SK-N-SH (cell line): ENCODE measurements around a stretch of chr6.

- RRBS, result no CpG with 5 or more reads among the region's 4 CpGs
CAGE:
- cytosol, long polyA plus RNA, result no peak
- long polyA plus RNA, result no peak
- nucleus, long polyA plus RNA, result no peak
Measured at GRCh38 chr6:215663-215935, 76.7 kb upstream of the DUSP22 start.

DNA sequence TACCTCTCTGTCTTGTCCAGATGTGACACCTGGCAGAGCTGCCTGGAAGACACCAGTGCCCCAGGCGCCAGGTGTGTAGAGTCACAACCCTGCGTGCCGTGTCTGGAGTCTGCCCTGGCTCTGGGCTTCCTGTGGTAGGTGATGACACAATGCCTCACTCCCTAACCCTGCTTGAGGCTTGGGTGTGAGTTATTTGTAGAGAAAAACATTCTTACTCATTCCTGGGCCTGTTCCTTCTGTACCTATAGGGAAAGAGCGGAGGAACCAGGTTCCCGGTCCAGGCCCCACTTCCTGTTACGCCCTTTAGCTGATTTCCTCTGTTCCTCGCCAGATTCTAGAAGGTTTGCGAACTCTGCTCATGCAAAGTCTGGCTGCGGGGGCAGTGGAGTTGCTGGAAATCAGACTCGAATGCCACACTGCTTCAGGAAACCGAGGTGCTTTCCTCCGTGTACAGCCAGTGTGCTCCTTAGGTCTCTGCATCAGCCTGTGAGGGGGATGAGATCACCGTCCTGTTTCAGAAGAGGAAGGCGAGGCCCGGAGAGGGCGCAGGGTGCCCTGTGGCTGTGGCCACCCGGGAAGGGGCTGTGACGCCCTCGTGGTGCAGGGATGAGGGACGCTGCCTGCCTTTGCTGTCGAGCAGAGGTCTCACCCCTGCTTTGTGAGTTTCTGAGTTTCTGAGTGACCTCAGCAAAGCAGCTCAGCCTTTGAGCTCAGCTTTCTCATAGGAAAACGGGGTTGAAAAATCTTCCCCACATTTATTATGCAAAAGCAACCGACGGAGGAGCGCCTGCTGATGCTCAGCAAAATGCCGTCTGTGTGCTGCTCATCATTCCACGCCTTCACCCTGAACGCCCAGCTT, 67.0 kb upstream of the DUSP22 start:
- RRBS, result 8% methylated on average over 2 of the region's 28 CpGs
CAGE:
- cytosol, long polyA plus RNA, result no peak
- long polyA plus RNA, result no peak
- nucleus, long polyA plus RNA, result no peak

- RRBS, result no CpG with 5 or more reads among the region's 2 CpGs
CAGE:
- cytosol, long polyA plus RNA, result no peak
- long polyA plus RNA, result no peak
- nucleus, long polyA plus RNA, result no peak
Measured at GRCh38 chr6:235855-236247, 56.4 kb upstream of the DUSP22 start.

DNA sequence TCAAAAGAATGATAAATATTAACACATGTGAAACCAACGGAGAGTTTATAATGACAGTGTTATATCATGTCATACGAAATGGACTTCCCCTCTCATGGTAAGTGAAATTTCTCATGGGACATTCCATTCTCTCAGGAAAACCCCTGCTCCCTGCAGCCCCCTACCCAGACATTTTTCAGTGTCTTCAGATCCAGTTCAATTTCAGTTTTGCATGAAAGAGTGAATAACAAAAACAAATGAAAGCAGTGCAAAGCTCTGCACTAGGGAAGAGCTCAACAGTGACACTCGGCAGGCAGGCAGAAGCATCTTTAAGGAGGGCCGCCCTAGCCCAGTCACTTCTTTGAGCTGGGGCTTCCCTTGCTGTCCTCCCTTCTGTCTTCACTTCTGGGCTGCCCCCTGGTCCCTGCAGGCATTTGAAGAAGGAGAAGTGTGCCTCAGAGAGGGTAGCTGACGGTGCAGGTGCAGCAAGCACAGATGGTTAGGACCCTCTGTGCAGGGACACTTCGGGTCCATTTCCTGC, 5.6 kb upstream of the DUSP22 start:
- RRBS, result no CpG with 5 or more reads among the region's 6 CpGs
CAGE:
- cytosol, long polyA plus RNA, result no peak
- long polyA plus RNA, result no peak
- nucleus, long polyA plus RNA, result no peak

DNA sequence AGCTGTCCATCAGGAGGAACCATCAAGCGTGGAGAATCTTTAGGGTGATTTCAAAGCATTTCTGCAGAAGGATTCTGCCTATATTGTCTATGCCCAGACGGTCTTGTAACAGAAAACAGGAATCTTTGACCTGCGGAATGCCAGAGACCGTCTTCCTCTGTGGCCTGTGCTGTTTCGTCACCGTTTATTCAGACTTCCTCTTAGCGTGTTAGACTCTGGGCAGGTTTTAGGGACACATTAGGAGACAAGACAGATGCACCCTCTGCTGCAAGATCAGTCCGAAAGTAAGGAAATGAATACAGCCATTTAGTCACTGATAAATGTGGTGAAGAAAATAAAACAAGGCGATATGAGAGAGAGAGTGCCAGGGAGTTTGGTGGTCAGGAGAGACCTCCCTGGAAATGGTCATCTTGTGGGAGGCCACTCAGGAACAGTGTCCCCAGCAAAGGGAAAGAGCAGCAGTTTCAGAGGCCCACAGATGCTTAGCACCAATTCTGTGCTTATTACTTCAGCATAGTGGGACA, 6.4 kb downstream of the DUSP22 start:
- RRBS, result no CpG with 5 or more reads among the region's 9 CpGs
CAGE:
- cytosol, long polyA plus RNA, result no peak
- long polyA plus RNA, result no peak
- nucleus, long polyA plus RNA, result no peak

- RRBS, result no CpG with 5 or more reads among the region's 18 CpGs
CAGE:
- cytosol, long polyA plus RNA, result no peak
- long polyA plus RNA, result no peak
- nucleus, long polyA plus RNA, result no peak
Measured at GRCh38 chr6:403456-404305, 12.1 kb downstream of the IRF4 start.

DNA sequence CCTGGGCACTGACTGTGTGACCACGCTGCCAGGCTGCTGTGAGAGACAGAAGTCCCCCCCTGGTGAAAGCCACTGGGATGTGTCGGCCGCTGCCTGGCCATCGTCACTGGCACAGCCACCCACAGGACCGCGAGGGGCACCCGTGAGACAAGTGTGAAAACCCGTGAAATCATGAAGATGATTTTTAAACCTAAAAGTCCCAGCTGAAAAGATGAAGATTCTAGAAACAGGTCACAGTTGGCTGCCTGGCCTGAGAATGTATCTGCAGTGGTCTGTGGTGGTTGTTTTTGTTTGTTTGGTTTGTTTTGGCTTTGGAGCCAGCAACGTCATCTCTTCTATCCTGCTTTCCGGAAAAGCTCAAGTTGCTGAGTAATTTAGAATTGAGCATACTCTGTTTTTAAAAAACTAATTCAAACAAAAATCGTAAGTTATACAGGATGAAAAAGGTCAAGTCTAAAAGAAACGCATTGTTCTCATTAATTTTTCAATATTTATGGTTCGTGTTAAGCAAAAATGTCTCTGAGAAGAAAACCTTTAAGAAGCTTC, 94.7 kb downstream of the HUS1B start:
- RRBS, result no CpG with 5 or more reads among the region's 13 CpGs
CAGE:
- cytosol, long polyA plus RNA, result no peak
- long polyA plus RNA, result no peak
- nucleus, long polyA plus RNA, result no peak

DNA sequence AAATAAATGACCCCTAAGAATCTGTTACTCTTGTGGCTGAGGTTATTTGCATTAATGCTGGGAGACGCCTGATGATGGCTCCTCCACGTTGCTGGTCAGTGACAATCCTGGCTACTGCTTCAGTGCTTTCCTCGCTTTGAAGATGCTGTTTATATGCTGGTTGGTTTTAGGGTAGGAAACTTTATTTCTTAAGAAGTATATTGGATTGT, 47.3 kb downstream of the HUS1B start:
- RRBS, result no CpG with 5 or more reads among the region's 3 CpGs
CAGE:
- cytosol, long polyA plus RNA, result no peak
- long polyA plus RNA, result no peak
- nucleus, long polyA plus RNA, result no peak

GRCh38 chr6:671869-672475, 15.1 kb upstream of the HUS1B start:
- RRBS, result no CpG with 5 or more reads among the region's 1 CpG
CAGE:
- cytosol, long polyA plus RNA, result no peak
- long polyA plus RNA, result no peak
- nucleus, long polyA plus RNA, result no peak

- RRBS, result no CpG with 5 or more reads among the region's 4 CpGs
CAGE:
- cytosol, long polyA plus RNA, result no peak
- long polyA plus RNA, result no peak
- nucleus, long polyA plus RNA, result no peak
Measured at GRCh38 chr6:814394-814862, 121.5 kb upstream of the EXOC2 start.

DNA sequence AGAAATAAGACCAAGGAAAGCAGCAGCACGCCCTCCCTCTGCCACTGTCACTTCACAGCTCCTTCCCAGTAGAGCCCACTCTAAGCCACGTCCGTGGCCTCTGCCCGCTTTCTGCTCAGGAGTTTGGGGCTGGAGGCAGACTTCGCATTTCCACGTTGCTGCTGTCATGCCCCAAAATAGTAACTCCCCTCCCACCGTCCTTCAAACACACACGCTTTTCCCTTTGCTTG, 264.0 kb upstream of the FOXQ1 start:
- RRBS, result no CpG with 5 or more reads among the region's 8 CpGs
CAGE:
- cytosol, long polyA plus RNA, result no peak
- long polyA plus RNA, result no peak
- nucleus, long polyA plus RNA, result no peak

DNA sequence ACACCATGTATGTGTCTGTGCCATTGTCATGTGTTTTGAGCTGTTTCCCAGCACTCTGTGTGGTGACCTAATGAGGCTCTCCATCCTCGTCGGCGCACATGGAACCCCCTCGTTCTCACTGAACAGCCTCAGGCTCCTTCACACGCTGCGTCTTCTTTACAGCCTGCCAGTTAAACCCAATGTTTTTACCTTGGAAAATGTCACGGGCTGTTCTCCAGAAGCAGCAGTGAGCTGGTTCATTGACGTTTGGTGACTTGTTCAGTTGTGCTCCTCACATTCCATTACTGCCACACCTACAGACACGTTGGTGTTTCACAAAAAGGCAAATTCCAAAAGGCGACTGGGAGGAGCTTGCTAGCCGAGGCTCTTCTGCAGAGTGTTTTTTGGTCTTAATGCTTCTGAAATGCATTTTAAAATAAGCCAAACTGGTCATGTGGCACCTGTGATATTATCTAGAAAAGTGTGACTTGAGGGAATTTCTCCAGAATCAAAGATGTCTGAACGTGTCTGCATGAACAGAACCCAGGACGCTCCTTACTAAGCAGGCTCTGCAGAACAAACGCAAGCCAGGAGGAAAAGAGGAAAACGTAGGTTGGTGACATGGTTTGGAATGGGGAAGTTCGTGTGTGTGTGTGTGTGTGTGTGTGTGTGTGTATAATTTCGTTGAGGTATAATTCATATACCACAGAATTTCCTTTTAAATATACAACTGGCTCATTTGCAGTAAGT, 200.8 kb upstream of the FOXQ1 start:
- RRBS, result no CpG with 5 or more reads among the region's 17 CpGs
CAGE:
- cytosol, long polyA plus RNA, result no peak
- long polyA plus RNA, result no peak
- nucleus, long polyA plus RNA, result no peak

DNA sequence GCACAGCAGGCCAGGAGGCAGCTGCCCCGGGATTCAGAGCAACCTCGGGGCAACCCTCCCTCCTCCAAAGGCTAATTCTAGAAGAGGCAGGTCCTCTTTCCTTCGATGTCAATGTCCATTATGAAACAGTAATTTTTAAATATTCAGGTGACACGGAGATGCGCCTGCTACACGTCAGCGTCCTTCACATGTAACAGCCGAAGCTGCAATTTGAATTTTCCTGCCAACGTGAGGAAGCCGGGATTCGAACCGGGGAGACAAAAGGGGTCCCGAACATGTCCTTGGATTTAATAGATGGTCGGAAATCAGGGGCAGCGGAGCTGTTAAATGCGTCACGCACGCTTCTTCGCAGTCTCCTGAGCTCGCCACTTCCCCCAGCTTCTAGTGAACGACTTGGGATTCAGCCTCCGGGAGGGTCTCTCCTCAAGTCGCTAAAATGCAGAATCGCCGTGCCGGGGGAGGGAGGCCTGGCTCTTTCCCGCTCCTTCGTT, 1.5 kb upstream of the FOXC1 start:
- RRBS, result 97% methylated on average over 5 of the region's 28 CpGs
CAGE:
- cytosol, long polyA plus RNA, result no peak
- long polyA plus RNA, result no peak
- nucleus, long polyA plus RNA, result no peak

DNA sequence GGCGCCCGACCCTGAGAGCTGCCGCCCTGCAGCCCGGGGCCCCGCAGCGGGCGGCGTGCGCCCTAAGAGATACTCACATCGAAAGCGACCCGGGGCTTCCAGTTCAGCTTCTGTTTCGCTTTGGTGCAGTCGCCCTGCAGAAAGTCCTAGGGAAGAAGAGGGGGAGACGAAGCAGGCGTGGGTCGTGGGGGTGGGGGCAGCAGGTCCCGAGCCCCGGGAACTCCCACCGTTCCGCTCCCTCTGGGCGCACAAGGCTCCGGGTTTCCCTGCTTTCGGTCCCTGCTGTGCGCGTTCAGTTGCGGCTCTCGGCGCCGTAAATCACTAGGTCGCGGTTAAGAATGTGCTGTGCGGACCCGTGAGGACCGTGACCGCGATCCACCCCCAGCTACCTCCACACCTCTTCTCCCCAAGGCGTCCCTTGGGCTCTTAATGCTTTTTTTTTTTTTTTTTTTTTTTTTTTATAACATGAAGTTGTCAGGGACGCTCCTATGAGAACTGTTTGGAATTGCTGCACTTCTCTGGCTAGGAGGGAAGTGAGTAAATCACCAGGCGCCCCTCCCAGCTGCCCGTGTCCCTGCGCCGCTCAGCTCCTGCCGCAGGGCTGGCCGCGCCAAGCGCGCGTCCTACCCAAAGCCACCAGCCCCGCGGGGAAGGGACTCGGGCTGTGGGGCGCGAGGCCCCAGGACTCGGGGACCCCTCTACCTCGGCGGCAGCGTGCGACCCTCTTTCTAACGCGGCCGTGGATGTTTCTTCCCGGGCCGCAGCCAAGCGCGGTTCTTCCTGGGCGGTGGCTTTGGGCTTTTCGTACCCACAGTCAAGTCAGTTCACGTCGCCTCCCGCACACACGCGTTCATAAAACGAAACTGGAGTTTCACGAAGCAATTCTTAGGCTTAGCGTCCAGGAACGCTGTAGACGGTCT, 14.9 kb downstream of the FOXC1 start:
- RRBS, result 69% methylated on average over 17 of the region's 78 CpGs
CAGE:
- cytosol, long polyA plus RNA, result no peak
- long polyA plus RNA, result no peak
- nucleus, long polyA plus RNA, result no peak

GRCh38 chr6:1686041-1686776, 76.5 kb downstream of the FOXC1 start:
- RRBS, result no CpG with 5 or more reads among the region's 10 CpGs
CAGE:
- cytosol, long polyA plus RNA, result no peak
- long polyA plus RNA, result no peak
- nucleus, long polyA plus RNA, result no peak

DNA sequence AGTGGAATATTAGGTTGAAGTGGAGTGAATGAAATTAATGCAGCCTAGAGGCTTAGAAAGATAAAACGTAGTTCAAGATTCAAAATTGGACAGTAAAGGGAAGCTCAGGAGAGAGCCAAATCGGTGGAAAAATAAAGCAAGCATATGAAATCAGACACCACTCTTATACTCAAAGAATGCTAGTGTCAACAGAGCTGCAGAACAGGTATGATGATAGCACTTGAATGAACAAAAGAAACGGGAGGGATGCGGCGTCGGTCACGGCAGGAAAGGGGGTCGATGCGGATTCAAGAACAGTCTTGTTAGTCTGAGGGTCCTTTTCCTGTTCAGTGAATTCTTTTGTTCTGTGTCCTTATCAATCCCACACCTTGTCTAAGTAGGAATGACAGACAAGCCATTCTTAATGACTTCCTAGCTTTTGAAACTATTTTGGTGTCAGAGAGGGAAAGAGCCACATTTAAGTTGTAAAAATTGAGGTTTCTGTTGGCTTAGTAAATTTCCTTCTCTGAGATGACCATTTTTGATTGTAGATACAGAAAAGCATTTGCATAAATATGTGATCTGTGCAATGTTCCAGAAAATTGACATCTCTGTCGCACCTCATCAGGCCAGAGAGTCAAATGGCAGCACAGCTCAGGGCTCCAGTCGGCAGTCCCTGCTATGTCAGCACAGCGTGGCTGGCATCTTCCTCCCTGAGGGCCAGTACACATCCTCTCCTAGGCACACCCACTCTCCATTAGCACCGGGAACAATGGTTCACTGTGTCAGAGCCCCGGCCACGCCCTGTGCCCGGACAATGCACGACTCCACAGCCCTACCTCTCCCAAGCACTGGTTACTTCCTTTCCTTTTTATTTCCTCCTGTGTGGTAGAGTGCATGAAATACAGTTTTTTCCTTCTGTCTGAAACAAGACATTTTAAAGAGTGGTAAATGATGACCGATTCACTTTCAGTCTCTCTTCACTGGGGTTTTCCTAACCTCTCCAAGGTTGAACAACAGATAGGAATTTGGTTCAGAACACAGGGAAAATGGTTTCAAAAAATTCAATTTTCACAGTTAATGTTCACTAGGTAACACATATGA, 114.7 kb downstream of the FOXC1 start:
- RRBS, result no CpG with 5 or more reads among the region's 18 CpGs
CAGE:
- cytosol, long polyA plus RNA, result no peak
- long polyA plus RNA, result no peak
- nucleus, long polyA plus RNA, result no peak

DNA sequence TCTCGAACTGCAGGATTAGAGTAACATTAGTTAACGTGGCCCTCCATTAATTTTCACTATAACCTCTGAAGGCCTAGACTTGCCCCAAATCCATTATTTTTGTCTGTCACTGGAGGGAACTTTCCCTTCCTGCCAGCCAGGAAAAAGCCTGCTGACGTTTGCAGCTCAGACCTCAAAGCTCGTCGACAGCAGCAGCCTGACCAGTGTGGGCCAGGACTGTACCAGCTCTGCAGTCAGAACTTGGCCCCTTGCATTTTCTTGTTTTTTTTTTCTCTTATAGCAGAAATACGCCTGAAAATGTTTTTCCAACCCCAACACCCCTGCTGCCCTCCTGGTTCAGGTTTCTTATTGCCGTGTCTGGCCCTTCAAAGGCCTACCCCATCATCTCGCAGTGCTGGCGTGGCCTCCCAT, 168.9 kb downstream of the FOXC1 start:
- RRBS, result no CpG with 5 or more reads among the region's 9 CpGs
CAGE:
- cytosol, long polyA plus RNA, result no peak
- long polyA plus RNA, result no peak
- nucleus, long polyA plus RNA, result no peak

DNA sequence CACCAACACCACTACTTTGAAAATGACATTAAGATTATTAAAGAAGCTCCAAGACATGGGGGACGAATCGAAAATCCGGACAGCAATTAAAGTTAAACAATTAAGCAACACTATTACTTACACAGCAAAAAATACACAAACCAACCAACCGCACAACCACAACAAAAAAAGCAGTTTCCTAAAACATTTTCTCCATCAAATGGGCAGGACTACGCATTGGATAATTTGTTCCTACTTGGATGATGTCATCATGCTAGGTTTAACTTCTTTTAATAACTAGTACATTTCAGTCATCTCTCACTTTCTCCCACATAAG, 134.4 kb downstream of the GMDS start:
- RRBS, result no CpG with 5 or more reads among the region's 5 CpGs
CAGE:
- cytosol, long polyA plus RNA, result no peak
- long polyA plus RNA, result no peak
- nucleus, long polyA plus RNA, result no peak

GRCh38 chr6:2122824-2123689, 122.3 kb downstream of the GMDS start:
- RRBS, result no CpG with 5 or more reads among the region's 13 CpGs
CAGE:
- cytosol, long polyA plus RNA, result no peak
- long polyA plus RNA, result no peak
- nucleus, long polyA plus RNA, result no peak

GRCh38 chr6:2299081-2300035, 54.0 kb upstream of the GMDS start:
- RRBS, result no CpG with 5 or more reads among the region's 13 CpGs
CAGE:
- cytosol, long polyA plus RNA, result no peak
- long polyA plus RNA, result no peak
- nucleus, long polyA plus RNA, result no peak